Brain (tissue), 1 donor: Measurements from ENCODE around the genes TMEM198 and SLC4A3.

DNA sequence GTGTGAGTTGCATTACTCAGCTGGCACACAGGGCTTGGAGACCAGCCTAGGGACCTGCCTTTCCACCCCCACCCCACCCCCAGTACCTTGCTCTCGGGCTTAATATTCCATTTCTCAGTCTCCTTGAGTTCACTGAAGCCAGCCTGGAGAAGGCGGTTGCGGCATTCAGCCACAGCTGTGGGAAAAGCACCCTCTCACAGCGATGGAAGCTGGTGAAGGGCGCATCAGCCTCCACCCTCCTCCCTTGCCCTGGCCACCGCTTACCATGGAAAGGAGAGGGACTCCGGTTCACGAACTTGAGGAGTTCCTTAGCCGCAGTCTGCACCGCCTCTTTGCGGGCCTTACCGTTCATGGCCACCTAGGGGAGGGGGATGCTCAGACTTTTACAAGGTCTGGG lies 908 bp downstream of the DNPEP start:
- RRBS: no CpG with 5 or more reads among the region's 12 CpGs

- RRBS: no CpG with 5 or more reads among the region's 11 CpGs
Observed at GRCh38 chr2:219405495-219406064, 12.6 kb upstream of the DES start.

DNA sequence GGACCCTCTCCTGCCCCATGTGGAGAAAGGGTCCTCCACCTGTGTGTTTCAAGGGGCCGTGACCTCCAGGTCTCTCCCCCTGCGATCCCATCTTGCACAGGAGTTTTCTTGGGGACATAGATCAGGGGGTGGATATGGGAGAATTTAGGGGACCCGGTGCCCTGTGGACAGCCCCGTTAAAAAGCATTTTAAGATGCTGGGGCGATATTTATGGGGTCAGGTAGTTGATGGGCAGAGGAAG lies 889 bp downstream of the DES start:
- RRBS: no CpG with 5 or more reads among the region's 5 CpGs

DNA sequence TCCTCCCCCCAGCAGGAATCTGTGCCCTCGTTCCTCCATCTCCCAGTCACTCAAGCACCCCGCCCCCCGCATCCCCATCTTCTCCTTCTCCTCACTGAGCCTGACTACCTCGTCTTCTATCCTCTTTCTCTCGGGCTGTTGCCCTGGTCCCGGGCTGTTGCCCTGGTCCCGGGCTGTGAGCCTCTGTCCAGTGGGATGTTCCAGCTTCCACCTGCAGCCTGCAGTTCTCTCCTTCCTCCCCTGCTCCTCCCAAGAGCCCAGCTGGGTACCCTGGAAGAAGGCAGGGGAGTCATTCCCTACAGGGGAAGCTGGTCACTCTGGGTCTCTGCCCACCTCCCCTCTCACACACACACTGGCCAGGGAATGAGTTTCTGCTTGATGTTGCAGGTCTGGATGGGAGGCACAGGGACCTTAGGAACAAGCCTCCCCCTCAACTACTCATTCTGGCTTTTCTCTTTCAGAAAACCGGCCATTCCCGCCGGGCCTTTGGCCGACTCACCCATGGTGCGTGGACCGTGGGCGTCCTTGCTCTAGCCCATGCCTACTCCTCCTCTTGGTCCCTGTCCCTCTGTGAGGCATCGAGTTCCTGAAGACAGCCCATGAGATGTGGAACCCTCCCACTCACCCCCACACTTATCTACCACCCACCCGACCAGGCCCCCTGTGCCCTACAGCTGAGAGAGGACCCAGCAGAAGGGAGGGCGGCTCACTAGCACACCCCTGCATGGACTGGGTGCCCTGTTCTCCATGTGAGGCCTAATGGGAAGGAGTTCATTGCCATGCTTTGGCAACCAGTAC lies 8.2 kb downstream of the SPEG start:
- RRBS: no CpG with 5 or more reads among the region's 17 CpGs

DNA sequence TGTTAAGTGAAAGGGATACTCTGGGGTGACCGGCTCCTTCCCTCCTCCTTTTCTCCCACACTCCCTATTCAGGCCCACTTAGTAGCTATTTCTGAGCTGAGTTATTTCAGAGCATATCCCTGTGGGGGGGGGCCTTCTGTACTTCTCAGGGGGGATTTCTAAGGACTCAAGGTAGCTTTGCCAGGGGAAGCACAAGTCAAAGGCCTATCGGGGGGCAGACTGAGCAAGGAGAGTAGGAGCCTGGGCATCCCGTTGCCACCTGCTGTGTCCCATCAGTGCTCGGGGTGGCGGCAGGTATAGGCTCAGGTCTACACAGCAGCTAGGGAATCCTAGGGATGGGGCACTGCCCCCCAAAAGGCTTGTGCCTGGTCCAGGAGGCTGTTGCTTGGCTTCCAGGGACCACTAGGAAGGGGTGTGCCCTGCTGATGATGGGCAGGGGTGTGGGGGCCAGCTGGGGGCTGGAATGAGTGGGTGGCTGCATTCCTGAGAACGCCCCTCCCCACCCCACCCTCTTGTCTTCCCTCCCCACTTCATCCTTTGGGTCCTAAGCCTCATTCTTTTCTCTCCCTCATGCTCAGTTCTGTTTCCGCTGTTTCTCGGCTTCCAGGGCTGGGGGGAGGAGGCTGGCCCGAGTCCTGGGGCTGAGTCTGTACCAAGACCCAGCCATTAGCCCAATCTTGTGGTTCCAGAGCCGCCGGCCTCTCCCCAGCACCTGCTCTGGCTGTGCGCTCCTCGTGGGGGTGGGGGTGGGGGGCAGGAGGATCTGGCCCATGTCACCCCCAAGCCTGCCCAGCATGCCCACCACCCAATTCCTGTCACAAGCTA lies 12.7 kb downstream of the SPEG start:
- RRBS: no CpG with 5 or more reads among the region's 13 CpGs

DNA sequence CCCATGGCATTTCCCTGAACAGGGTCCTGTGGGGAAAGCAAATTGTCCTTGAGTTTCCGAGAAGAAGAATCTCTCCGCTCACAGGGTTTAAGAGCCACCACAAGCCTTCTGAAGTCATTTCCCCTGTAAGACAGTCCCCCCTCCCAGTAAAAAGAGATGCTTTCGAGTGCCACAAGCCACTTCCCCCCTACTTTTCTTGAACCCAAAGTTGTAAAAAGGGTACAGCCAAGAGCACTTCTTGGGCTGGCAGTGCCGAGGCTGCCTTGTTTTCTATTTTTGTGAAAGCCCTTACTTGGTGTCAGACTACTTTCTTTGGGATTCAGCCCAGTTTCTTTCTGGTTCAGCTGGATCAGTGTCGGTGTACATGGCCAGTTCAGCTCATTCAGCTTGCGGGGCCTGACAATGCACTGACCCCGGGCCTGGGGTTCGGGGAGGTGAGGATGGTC lies 17.5 kb downstream of the SPEG start:
- RRBS: no CpG with 5 or more reads among the region's 8 CpGs

GRCh38 chr2:219520013-219520395 lies 5.7 kb downstream of the ASIC4 start:
- RRBS: 64% methylated on average over 3 of the region's 7 CpGs

DNA sequence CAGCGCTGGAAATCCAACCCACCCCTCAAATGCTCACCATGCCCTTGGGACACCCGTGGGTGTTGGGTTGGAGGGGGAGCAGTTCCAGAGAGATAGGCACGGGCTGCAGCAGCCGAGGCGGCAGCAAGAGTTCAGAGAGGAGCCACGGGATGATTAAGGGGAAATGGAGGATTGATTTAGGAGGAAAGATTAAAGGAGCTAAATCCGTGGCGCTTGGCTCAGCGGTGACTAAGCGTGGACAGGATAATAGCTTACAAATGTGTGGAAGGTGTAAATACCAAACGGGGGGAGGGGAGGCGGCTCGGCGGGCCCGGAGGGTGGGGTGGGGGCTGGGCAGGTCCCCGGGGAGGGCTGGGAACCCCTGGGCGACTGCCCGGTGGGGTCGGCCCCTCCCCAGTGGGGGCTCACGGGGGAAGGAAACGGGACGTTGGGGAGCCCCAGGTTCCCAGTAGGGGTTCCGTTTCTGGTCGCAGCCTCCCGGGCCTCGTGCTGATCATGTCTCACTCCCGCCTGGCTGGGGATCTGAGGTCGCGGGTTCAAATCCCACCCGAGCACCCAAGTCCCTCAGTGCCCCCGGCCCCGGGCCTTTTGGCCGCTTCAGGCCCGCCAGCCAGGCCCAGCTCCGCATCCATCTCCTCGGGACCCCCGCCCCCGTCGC lies 7.9 kb downstream of the ASIC4 start:
- RRBS: 5% methylated on average over 17 of the region's 39 CpGs

- RRBS: 1% methylated on average over 20 of the region's 27 CpGs
Observed at GRCh38 chr2:219543979-219544238, at the start of gene TMEM198. Gene TMEM198, plus strand, starts transcription at chr2:219544028.

DNA sequence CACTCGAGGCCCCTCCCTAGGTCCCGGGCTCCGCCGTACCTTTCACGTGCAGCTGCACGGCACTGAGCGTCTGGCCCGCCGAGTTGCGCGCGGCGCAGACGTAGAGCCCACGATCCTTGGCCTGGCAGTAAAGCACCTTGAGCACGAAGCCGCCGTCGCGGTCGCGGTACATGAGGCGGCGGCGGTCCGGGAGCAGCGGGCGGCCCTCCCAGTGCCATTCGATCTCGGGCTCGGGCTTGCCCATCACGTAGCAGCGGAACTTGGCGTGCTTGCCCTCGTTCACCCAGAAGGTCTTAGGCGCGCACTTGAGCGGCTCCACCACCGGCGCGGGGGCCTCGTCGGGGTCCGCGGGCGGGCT lies 1.2 kb downstream of the OBSL1 start:
- RRBS: no CpG with 5 or more reads among the region's 46 CpGs

DNA sequence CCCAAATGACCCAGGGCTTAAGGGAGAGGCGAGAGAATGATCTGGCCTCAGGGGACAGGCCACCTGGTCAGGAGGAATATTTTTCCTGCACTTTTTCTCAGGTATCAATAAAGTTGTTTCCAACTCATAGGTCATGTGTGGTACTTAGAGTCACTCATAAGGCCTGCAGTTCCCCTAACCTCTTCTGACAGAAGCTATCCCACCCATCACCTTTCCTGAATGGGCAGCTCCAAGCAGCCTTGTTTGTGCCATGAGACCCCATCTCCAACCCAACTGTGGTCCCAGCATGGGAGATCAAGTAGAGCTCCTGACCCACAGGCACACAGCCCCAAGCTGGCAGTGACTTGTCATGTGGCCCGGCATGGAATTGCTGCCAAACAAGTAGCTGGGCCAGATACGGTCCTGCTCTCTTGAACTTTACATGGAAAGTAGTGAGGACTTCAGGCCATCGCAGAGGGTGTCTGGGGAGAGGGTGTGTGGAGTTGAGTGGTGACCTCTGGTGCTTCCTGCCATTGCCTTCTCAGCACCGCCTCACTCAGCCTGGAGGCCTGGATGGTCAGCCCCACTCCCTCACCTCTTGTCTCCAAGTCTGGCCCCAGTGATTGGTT lies 11.0 kb upstream of the SLC4A3 start:
- RRBS: no CpG with 5 or more reads among the region's 5 CpGs

DNA sequence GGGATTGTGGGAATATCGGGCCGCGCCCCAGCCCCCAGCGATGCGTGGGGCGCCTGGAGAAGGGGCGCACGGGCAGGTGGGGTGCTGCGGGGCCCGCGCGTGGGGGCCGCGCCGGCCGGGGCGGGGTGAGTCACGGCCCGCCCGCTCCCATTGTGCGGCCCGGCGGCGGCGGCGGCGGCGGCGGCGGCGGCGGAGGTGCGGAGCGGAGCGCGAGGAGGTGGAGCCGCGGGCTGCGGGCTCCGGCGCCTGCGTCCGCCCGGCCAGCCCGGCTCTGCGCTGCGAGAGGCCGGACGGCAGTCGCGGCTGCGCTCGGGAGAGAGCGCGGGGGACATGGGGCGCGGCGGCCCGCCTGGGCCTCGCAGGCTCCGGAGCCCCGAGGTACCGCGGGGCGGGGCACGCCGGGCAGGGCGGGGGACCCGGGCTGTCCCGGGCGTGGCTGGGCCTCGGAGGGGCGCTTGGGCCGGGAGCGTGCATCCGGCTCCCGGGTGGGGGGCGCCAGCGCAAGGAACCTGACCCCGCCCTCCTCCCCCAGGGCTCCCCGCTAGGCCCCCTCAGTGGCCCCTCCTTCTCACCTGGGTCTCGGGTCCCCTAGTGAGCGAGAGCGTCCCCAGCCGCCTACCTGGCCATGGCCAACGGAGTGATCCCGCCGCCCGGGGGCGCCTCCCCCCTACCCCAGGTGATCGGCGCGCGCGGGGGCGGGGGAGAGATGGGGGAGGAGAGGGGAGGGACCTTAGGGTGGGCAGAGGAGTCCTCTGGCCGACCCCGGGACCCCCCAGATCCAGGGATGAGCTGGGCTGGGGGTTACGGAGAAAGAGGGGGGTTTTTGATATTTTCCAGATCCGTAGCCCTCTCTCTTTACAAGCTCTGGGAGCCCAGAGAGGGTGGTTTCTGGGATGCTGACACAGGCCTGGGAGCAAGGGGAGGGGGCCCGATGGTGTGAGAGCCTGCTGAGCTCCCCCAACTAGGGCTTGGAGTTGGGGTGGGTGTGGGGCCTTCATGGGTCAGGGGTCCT lies at the start of gene SLC4A3:
Gene SLC4A3 (plus strand): TSS at position 263 of the 1,012 bp plus-strand sequence.
- RRBS: 1% methylated on average over 28 of the region's 101 CpGs

- RRBS: no CpG with 5 or more reads among the region's 21 CpGs
Observed at GRCh38 chr2:219630101-219630944, 2.9 kb downstream of the SLC4A3 start.

- RRBS: no CpG with 5 or more reads among the region's 10 CpGs
Observed at GRCh38 chr2:221518146-221519353, 53.6 kb downstream of the EPHA4 start.

GRCh38 chr2:221529753-221530634 lies 42.1 kb downstream of the EPHA4 start:
- RRBS: no CpG with 5 or more reads among the region's 13 CpGs

DNA sequence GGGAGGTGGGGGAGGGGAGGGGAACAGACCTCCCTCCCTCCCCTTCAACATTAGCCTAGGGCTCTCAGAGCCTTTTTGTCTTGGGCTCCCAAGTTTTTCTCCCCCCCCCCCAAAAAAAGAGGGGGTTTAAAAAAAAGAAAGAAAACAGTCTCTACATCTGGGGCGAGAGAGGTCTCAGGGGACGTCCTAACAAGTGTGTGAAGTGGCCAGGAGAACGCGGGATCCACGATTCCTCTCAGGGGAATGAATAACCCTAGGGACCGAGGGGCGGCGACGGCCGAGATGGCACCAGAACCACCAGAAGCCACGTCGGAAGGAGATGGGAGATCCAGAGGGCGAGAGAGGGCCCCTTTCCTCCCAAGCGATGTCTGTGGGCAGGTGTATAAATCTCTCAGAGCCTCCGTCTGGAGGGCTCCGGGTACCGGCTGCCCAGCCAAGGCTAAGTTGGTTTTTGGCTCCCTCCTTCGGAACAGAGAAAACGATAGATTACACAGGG lies 1.8 kb downstream of the EPHA4 start:
- RRBS: no CpG with 5 or more reads among the region's 19 CpGs

DNA sequence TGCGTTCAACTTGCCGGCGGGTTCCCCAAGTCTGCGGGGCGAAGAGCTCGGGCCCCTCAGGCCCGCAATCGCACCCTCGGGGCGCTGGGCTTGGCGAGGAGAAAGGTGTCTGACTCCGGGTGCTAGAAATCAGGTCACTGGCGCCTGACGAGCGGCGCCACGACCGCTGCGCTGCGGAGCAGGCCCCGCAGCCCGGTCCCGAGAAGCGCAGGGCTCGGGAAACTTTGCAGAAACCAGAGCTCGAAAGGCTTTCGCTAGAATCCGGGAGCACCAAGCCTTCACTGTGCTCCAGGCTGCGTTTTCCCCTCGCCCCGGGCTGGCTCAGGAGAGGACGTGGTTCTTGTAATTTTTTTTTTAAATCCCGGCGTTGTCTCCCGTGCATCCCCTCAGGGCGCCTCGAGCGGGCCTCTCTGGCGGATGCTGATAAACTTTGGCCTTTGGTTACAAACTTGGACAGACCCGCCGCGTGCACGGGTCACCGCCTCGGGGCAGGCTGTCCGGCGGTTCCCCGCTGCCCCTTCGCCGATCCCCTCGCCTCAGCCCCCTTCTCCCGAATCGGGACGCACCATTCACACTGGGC lies 531 bp downstream of the EPHA4 start:
- RRBS: 2% methylated on average over 26 of the region's 54 CpGs

- RRBS: no CpG with 5 or more reads among the region's 15 CpGs
Observed at GRCh38 chr2:221896635-221897411, 324.7 kb upstream of the EPHA4 start.

DNA sequence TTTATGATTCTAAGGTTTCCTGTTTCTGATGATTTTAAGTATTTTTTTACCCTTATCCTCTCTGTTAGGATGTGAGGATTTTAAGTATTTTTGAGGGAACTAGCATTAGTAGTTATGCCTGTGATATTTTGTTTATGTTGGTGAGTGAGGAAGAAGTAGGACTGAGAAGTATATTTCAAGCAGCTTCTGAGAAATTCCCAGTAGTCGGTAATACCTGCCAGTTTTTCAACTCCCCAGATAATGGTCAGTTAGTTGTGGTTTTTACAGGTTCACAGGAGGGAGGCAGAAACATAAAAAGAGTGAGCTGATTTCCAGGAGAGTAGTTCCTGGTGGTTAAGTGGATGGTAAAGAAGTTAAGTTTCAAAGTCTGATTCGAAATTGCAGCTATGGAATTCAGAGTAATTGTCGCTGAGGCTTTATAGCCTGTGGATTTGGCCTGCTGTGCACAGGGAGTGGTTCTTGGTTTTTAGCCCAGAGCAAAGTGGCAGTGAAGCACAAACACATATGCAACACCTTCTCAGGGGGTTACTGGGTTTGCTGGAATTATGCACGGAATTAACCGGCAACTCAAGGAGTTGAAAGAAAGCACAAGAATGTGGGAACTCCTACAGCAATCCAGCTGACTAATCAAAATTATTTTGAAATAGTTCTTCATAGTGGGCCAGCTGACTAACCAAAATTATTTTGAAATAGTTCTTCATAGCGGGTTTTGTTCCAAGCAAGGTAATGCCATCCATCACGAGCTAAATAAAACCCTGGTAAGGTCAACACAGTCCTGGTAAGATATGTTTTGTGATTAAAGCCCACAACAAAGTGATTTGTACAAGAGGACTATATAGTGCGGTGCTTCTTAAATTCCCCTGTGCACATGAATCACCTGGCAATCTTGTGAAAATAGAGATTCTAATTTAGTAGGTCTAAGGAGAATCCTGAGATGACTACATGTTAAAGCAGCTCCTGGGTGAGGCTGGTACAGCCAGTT lies 94.3 kb downstream of the SGPP2 start:
- RRBS: no CpG with 5 or more reads among the region's 8 CpGs